ReNcell CX (cell line): Measurements from ENCODE around the genes USP34 and TMEM17.

DNA sequence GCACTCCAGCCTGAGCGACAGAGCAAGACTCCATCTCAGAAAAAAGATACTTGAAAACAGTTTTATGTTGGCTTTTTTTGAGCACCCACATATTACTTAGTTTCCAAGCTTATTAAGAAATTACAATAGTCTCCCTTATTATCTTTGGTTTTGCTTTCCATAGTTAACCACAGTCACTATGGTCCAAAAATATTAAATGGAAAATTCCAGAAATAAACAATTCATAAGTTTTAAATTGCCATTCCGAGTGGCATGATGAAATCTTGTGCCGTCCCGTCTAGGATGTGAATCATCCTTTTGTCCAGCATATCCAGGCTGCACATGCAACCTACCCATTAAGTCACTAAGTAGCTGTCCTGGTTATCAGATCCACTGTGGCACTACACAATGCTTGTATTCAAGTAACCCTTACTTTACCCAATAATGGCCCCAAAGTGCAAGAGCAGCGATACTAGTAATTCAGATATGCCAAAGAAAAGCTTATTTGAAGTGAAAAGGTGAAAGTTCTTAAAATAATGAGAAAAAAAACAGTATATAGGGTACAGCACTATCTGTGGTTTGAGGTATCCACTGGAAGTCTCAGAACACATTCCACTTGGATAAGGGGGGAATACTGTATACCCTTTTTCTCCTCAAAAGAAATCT is 10.7 kb downstream of the USP34 start:
- PRO-cap, result no peak

- PRO-cap, result bidirectional peak, plus-strand start at chr2:61471039, minus-strand start at chr2:61470641; bidirectional peak, plus-strand start at chr2:61471378, minus-strand start at chr2:61471160
Observed at GRCh38 chr2:61470975-61471883, at the start of gene USP34. Gene USP34 (minus strand): TSS chr2:61471087.

DNA sequence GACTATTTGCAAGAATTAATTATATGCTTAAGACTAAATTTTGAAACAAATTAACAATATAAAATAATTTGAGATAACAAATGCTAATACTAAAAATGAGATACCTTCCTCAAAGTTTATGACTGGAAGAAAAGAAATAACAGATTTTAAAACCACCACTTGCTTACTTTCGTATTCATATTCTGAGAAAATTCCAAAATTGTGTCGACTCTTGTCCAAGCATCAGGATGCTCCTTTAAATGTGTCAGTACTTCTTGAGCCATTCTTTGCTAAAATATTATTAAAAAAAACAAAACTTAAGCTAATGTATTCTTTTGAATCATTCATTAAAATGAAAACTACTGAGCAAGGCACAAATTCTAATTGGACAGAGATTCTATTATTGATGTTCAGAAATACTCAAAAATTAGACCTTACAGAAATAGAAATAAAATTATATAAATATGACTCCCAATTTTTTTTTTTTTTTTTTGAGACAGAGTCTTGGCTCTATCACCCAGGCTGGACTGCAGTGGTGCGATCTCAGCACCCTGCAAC is 11.8 kb downstream of the XPO1 start:
- PRO-cap, result no peak

- PRO-cap, result bidirectional peak, plus-strand start at chr2:61537403, minus-strand start at chr2:61537322
Observed at GRCh38 chr2:61537261-61537672, 889 bp downstream of the XPO1 start.

DNA sequence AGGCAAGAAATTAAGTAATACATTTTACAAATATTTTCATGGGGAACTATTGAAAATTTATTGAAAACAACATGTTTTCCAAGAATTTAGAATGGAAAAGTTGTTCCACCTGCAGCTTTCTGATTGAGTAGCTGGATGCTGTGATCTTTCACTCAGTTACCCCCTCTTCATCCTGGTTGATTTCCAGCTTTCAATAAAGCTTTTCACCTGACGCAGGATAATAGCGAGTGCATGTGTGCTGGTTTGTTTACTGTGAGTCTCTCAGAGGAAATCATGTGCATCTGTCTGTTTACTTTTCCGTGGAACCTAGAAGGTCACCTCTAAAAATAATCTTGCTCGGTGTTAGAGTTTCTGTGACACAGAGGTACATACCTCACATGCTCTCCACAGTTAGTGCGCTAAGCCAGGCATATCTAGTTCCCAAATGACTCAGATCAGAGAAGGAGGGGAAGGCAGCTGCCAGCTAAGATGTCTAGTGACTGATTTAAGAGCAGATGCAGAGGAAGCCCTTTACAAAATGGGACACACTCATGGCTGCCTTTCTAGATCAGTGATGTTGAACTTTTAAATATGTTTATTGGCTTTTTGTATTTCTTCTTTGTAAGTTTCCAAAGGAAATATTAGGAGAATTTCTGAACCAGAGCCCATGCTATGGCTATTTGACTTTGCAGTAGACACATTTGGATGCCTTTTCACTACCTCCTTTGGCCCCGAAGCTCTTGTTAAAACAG is 145.9 kb downstream of the FAM161A start:
- PRO-cap, result no peak

DNA sequence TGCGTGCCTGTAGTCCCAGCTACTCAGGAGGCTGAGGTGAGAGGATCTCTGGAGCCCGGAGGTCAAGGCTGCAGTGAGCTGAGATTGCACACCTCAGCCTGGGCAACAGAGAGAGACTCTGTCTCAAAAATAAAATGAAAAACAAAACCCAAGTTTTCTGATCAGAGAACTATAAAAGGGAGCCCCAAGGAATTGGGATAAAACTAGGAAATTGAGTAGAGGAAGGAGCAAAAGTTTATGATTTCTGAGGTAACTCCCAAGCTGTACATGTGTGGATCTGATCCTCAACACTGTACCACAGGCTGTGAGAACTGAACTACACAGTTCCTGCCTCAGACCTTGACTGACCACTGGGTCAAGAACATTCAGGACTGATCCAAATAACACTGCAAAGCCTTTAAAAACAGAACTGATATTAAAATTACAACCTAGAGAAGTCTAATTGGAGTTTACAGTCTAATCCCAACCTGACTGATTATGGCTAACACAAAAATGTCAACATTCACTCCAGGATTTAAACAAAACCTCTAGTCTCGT is 77.3 kb downstream of the FAM161A start:
- PRO-cap, result no peak

GRCh38 chr2:61816563-61816999 is 37.3 kb downstream of the FAM161A start:
- PRO-cap, result no peak

GRCh38 chr2:61855304-61855758 is 1.5 kb upstream of the FAM161A start:
- PRO-cap, result bidirectional peak, plus-strand start at chr2:61855384, minus-strand start at chr2:61855122

GRCh38 chr2:62216765-62217123 is 20.8 kb downstream of the B3GNT2 start:
- PRO-cap, result no peak

DNA sequence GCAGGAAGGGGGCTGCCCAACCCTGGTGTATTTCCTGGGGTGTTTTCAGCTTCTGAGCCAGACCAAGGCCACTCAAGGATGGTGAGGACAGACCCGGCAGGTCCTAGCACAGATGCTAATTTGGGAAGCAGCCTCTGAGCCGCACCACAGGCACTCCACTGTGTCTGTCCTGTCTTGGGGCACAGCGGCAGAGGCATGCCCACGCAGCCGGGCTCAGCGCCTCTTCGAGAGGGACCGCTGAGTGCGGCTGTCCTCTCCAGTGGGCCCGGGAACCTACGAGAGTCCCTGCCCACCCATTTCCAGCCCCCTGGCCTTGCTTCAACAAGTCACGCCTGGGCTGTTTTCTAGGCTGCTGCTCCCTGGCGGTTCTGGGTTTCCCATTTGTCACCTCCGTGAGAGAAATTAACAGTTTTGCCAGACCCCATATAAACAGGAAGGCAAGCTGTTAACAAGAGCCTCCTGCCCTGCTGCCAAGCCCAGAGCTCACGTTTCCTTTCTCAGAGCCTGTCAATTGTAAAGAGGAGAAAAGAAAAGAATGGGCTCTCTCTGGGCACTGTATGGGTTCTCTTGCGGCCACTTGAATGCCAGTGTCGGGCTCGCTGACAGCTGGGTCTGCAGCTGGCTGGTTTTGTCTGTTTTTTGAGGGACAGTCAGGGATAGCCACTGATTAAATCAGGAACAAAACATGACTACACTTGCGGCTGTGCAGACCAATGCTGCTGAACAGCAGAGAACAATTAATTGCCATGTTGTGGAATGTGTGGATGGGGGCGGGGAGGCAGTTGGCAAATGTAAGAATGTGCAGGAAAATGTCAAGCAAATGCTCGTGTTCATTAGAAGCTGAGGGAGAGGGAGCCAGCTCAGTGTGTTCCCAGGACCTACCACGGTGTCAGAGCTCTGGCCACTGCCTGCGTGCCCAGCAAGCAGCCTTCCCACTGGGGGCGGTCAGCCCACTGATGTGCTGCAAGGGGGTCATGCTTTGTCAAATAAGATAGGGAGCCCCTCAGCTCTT is 30.6 kb downstream of the TMEM17 start:
- PRO-cap, result no peak

DNA sequence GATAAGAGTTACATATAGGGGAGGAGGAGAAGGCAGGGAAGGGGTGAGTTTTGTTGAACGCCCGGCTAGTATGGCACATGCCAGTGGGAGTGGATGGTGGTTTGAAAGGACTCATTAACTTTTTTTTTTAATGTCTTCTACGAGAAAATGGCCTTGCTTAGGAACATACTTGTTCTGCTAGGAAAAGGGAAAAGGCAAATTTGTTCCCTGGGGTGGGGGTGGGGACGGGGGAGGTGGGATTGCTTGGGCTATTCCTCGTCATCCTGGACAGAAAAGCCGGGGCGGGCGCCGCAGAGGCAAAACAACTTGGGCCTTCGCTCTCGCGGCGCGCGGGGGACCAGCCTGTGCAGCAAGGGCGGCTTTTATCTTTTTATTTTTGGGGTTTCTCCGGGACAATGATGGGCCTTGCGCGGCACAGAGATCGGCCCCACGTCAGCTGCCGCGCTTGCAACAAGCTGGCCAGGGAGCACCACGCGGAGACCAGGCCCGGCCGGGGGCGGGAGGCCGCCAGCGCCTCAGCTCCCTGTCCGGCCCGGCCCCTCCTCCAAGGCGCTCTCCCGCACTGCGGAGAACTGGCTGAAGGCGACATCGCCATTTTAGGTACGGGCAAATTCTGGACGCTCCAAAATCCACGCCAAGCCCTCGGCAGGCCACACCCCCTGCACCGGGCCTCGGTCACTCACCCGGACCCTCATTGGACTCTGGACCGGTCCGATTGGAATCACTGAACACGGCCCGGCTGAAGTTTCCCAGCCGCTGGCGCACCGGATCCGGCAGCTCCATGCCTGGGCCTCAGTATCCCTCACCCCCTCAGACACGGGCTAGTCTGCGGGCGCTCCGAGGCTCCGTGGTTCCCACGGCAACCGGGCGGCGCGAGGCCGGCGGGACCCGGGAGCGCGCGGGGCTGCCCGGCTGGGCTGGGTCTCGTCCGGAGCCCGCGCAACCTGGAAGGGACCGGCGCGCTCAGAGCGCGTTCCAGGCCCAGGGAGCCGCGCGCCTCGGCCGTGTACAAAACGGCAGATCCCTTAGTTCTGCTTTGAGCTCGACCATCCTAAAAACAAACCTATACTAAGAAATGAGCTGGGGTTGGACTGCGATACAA is at the start of gene TMEM17:
TSS of gene TMEM17 (minus strand) at position 849 of the 1,102 bp plus-strand sequence.
- PRO-cap, result bidirectional peak, plus-strand start at position 709 of the sequence, minus-strand start at position 558 of the sequence; bidirectional peak, plus-strand start at position 979 of the sequence, minus-strand start at position 806 of the sequence

- PRO-cap, result no peak
Observed at GRCh38 chr2:62825943-62826797, 120.7 kb downstream of the EHBP1 start.

DNA sequence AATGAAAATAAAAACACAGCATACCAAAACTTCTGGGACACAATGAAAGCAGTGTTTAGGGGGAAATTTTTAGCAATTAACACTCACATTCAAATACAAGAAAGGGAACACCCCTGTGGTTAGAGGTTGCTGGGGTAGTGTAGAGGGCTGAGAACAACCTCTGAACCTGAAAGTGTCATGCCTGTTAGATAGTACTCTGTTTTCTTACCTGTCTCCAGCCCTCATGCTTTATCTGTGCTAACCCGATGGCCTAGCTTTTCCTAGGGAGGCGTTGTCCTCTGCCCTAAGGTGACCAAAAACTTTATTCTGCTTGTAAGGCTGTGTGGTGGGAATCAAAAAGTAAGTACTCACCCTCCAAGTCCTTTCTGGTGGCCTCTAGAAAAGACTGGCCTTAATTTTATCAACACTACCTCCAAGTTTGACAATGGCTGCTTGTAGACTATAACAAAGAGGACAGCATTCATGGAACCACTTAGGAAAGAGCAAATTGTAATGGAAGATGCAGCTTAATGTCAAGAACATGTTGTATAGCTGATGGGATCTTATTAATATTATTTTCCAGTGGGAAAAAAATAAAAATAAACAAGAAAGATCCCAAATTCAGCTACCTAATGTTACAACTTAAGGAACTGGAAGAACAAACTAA is 122.5 kb upstream of the OTX1 start:
- PRO-cap, result no peak

GRCh38 chr2:63048042-63049286 is 2.2 kb upstream of the OTX1 start:
- PRO-cap, result bidirectional peak, plus-strand start at chr2:63048524, minus-strand start at chr2:63048266; bidirectional peak, plus-strand start at chr2:63048616, minus-strand start at chr2:63048635

DNA sequence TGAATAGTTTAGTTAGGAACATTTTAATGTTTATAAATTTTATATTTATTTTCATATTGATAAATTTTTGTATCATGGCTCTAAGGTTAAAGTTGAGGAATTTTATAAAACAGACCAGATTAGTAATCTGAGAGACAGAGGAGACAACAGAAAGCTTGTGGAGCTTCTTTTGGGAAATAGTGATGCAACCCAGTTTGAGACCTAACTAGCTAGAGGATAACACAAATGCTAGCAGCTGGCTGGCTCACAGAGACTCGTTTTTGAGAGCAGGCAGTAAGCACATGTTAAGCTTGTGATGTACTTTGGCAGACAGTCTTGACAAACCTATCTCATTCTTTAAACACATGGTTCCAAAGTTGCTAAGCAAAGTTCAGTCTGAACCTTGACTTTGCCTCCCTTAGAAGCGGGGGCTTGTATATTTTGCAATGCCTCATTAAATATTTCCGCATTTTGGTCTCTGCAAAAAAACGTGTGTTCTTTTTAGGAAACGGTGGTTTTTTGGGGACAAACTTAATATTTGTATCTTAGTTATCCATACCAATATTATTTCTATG is 21.4 kb upstream of the UGP2 start:
- PRO-cap, result no peak

GRCh38 chr2:63842031-63842853 is 546 bp downstream of the UGP2 start:
- PRO-cap, result no peak

GRCh38 chr2:63849041-63850071 is 7.7 kb downstream of the UGP2 start:
- PRO-cap, result no peak

DNA sequence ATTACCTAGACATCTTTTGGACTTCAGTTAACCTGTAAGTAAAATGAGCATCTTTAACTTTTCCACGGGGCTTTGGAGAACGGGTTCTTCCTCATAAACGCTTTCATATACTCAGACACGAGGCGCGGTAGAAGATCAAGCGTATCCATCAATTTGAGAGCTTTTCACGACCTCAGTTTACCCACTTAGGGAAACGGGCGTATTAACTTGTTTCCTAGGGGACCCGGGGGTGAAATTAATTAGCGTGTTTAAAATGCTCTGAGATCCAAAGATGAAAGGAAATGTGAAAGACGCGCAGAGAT is 956 bp downstream of the PELI1 start:
- PRO-cap, result no peak

DNA sequence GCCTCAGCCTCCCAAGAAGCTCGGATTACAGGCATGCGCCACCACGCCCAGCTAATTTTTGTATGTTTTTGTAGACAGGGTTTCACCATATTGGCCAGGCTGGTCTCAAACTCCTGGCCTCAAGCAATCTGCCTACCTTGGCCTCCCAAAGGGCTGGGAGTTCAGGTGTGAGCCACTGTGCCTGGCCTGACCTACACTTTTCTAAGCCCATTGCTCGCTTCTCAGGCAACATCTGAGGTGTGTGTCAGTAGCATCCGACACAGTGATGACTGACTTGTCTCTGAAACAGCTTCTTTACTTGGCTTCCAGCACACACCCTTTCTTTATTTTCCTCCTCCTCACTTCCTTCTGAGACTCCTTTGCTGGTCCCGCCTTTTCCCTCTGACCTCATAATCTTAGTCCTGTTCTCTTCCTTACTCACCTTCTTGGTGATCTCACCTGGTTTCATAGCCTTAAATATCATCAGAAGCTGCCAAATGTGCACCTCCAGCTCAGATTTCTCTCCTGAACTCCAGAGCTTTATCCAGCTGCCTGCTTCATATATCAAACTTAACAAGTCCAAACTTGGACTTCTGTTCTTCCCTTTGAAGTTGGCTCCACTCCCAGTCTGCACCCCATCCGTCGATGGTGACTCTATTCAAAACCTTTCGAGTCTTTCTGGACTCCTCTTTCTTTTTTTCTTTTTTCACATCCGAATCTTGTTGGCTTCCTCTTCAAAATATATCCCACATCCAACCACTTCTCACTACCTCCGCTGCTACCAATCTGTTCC is 66.6 kb upstream of the PELI1 start:
- PRO-cap, result no peak

DNA sequence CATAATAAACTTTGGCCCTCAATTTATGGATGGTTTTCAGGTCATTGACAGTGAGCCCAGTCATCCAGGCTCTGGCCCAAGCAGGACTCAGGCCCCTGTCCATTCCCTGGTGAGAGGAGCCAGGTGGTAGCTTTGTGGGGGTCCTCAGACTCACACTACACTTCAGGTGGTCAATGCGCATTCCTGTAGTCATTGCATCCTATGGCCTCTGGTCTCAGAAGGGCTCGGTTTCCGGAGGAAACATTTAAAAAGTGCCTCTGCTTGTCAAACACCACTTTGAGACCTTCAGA is 20.2 kb downstream of the LGALSL start:
- PRO-cap, result no peak